HCT116 (cell line): Measurements from ENCODE around the genes TNK2, SLC51A and SMCO1.

- RRBS, result no CpG with 5 or more reads among the region's 14 CpGs
These were observed 28.6 kb upstream of the MUC20 start for GRCh38 chr3:195691888-195692924.

DNA sequence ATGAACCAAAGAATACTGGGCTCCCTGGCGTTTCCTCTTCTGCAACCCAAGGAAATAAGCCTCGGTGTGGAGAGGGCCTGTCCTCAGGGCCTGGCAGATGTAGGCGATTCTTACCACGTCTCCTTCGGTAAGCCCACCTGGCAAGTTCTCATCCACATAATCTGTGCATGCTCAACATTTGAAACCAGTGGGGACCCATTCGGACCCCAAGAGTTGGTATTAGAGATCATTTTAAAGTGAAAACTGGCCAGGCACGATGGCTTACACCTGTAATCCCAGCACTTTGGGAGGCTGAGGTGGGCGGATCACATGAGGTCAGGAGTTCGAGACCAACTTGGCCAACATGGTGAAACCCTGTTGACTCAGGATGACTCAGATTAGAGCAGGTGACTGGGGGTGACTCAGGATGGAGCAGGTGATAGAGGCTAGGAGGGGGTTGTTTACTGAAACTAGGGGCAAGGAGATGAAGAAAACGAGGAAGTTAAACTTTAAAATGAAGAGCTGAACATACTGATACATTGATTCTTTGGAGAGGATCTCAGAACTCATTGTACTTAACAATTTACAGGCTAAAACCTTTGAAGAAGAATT is 4.9 kb upstream of the MUC20 start:
- RRBS, result no CpG with 5 or more reads among the region's 10 CpGs

GRCh38 chr3:195892017-195892516 is 16.3 kb downstream of the TNK2 start:
- RRBS, result 95% methylated on average over 8 of the region's 21 CpGs

DNA sequence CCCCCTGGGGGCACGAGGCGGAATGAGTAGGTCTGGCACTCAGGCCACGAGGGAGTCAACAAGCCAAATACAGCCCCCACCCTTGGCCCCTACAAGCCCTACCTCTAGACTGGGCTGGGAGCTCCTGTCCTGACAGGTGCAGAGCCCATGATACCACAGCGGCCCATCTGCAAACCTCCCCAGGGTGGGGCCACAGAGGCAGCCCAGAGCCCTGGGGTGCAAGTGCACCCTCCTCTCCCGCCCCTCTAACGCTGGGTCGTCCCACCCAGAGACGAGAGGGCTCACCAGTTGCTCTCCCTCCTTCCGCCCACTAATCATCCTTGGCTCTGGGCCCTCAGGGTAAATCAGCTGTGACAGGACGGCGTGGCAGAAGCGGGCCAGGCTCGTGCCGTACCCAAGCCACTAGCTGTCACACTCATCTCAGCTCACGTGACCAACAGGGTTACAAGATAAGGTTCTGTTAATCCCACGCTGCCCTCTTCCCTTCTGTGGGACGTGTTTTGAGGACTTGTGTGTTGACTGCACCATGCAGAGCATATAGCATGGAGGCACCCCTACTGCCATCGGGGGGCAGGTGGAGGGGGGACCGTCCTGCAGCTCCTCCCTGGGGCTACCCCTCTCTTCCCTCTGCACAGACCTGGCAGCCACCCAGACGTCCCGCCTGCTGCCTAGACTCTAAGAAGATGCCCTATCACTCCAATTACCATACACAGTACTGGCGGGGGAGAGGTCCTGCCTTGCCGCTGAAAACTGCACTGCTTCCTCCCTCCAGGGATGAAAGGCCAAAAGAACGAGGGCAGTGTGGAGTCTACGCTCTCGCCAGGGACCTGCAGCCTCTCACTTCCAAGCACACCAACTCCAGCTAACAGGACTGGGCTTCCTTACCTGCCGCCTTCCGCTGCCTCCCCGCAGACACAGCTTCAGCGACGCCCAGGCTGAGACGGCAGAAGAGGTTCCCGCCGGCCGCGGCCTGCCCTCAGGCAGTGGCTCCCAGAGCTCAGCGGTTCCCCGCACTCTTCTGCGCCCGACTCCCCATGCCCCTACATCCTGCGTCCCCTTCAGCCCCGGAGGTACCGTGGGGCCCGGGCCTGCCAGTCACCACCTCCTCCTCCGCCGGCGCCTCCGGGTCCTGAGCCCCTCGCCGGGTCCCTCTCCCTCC is at the start of gene TNK2:
Gene TNK2, minus strand, starts transcription at position 952 of the 1,159 bp plus-strand sequence.
- RRBS, result 17% methylated on average over 1 of the region's 50 CpGs

- RRBS, result no CpG with 5 or more reads among the region's 13 CpGs
These were observed 35.5 kb upstream of the TNK2 start for GRCh38 chr3:195943705-195944464.

- RRBS, result no CpG with 5 or more reads among the region's 14 CpGs
These were observed 36.2 kb upstream of the TNK2 start for GRCh38 chr3:195944465-195945128.

DNA sequence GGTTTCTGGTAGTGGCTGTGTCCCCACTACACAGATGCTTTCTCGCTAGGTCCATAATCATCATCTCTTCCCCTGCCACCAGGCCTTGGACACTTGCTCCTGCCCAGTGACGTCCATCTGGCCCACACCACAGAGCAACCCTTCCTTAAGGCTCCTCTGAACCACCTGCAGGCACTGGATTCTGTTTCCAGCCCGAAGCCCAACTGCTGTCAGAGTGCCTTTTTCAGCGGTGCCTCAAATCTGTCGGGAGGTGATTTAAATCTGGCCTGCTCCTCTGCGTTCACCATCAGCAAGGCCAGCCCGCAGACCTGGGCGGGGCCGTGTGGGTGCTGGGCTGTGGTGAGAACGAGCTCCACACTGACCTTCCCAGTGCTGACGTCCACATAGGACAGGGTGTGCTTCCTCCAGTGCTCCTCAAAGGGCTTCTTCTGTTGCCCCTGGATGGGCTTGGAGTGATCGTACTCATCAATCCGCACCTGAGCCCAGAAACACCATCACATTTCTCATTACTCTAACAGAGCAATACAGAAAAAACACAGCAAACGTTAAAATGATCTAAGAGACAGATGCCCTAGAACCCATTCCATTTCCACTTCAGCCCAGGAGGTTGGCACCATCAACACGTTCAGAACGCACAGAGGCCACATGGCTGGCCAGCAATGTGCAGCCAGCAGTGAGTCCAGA is 56.9 kb upstream of the TNK2 start:
- RRBS, result no CpG with 5 or more reads among the region's 16 CpGs

- RRBS, result 2% methylated on average over 30 of the region's 79 CpGs
These were observed 656 bp downstream of the TFRC start for GRCh38 chr3:196080902-196081966.

DNA sequence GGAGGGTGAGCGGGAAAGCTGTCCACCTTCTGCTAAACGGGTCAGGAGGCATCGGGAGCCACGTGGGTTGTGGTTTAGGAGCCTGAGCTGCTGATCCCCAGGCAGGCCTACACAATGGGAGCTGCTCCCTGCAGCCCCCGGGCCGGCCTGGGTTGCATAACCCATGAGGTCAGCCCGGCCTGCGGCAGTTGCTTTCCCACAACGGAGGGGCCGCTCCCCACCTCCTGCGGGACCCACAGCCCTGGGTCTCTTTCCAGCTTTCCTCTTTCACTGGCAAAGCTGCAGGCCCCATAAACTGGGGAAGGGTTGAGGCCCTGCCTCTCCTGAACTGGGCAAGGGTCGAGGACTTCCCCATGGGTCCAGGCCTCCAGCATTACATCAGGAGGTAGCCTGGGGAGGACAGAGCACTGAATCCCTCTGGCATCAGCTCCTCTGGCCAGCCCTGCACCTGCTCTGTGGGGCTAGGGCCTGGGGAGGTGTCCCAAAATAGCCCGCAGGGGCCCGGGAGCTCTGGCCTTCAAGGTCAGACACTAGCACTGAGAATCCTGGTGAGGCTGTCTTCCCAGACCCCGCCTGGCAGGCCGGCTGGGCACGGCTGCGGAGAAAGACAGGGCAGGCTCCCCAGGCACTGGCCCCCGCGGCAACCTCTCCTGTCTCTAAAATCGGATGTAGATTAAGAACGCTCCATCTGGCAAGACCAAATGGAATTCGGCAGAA is 47.3 kb downstream of the ZDHHC19 start:
- RRBS, result 77% methylated on average over 3 of the region's 23 CpGs

DNA sequence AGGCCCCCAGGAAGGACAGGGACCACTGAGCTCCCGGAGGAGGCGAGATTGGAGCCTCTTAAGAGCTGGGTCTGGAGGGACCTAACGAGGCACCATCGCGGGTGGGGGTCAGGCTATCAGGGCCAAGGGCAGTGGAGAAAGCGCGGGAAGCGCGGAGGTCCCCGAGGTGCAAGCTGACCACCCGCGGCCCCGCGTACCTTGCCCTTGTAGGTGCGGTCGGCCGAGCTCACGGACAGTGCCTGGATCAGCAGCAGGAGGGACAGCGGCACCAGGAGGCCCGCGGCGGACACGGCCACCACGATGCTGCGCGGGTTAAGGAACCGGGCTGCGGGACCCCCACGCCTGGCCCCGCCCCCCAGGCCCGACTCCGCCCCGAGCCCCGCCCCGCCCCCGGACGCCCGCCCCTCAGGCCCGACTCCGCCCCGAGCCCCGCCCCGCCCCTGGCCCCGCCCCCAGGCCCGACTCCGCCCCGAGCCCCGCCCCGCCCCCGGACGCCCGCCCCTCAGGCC is 3.9 kb downstream of the ZDHHC19 start:
- RRBS, result 54% methylated on average over 4 of the region's 52 CpGs

- RRBS, result no CpG with 5 or more reads among the region's 19 CpGs
These were observed 3.5 kb downstream of the ZDHHC19 start for GRCh38 chr3:196207784-196208057.

- RRBS, result 71% methylated on average over 14 of the region's 43 CpGs
These were observed at the start of gene SLC51A for GRCh38 chr3:196216082-196217115. TSS of gene SLC51A (plus strand) at chr3:196216534.

DNA sequence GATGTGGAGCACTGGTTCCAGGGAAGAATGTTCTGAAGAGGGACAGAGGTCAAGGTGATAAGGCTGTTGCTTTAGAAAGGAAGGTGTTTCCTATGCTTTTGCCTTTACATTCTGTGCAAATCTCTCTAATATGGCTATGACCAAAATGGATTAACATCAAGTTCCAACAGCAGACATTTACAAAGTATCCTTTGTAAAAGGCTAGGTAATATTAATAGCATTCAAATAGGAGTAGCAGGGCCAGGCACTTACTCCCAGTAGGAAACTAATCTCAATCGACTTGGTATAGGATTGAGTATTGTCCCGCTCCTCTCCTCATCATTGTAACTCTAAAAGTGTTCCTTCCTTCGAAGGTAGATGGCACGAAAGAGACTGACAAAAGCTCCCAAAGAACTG is 21.2 kb downstream of the SLC51A start:
- RRBS, result no CpG with 5 or more reads among the region's 4 CpGs

DNA sequence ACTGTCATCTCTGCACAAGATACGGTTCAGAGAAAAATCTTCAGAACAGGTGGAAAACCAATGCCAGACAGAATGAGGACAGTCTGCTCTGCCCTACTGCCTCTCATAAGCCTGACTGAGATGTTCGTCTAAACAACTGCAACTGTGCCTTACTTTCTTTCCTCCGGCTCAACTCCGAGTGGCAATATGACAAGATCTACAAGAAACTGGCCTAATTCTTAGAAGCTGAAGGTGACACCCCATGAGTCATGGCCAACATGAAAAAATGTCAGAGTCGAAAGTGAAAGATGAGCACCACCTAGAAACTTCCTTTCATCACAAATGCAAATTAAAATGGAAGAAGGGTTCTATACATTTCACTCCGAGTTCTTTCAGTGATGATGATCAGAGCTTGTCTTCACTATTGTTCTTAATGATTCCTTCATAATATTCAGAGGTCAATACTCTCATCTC is 12.9 kb downstream of the PCYT1A start:
- RRBS, result no CpG with 5 or more reads among the region's 6 CpGs

DNA sequence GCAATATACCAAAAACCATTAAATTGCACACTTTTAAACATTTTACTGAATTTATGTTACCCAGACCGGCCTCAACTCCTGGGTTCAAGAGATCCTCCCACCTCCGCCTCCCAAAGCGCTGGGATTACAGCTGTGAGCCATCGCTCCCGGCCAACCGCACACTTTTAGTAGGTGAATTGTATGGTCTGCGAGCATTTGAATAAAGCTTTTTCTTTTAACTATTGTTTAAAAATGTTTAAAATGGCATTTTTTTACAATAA is 1.9 kb downstream of the RNF168 start:
- RRBS, result no CpG with 5 or more reads among the region's 7 CpGs

- RRBS, result no CpG with 5 or more reads among the region's 3 CpGs
These were observed at the start of gene SMCO1 for GRCh38 chr3:196515241-196515464. TSS of gene SMCO1 (minus strand) at chr3:196515346.

DNA sequence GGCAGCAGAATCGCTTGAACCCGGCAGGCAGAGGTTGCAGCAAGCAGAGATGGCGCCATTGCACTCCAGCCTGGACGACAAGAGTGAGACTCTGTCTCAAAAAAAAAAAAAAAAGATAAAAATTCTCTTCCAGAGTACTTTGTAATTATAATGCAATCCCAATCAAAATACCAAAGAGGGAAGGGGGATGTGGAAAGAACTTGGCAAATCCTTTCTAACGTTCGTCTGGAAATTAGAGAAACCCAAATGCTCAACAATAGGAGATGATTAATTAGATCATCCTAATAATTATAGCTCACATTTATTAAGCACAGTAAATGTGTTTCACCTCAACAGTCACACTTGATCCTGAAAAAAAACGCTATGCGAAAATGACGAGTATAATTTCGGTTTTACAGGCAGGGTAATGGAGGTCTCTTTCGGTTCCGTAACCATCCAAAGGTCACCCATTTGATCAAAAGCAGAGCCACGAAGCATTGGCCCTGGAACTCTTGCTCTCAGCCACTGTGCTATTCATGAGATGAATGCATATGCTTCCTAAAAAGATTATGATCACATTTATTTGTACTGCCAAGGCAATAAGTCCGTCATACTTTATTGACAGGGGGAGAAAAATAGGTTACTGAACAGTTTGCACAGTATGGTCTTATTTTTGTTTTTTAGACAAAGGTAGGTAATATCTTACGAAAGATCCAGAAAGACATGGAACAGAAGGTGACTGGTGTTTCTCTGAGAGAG is 18.3 kb downstream of the NRROS start:
- RRBS, result no CpG with 5 or more reads among the region's 15 CpGs

DNA sequence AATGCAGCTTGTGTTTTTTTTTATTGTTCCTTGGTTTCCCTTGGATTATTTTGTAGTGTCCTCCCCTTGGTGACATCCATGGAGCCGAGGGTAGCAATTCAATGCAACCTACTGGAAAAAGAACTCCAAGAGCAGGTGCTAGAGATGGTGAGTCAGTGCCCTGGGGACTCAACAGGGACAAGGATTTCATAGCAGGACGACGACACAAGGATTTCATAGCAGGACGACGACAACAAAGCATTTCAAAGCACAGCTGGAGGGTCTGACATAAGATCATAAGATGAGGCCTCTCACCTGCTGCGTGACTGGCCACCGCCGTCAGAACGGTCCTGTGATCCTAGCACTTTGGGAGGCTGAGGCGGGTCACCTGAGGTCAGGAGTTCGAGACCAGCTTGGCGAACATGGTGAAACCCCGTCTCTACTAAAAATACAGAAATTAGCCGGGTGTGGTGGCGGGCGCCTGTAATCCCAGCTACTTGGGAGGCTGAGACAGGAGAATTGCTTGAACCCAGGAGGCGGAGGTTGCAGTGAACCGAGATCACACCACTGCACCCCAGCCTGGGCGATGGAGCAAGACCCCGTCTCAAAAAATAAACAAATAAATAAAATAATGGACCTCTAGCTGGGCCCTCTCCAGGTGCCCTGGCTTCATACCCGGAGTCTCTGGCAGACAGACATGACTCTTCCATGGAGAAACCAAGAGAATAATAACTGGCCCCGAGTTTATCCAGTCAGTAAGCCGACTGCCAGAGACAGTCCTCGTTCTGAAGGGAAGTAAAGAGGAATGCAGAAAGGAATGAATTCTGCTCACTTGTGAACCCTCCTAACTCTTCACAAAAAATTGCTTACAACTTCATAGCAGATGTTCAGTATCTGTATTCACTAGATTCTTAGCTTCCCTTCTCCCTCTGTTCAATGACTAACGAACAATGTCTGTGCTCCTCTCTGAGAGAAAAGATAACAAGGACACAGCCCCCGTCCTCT is 22.8 kb downstream of the NRROS start:
- RRBS, result no CpG with 5 or more reads among the region's 26 CpGs

GRCh38 chr3:196782477-196783044 is 42.9 kb downstream of the PAK2 start:
- RRBS, result no CpG with 5 or more reads among the region's 5 CpGs

DNA sequence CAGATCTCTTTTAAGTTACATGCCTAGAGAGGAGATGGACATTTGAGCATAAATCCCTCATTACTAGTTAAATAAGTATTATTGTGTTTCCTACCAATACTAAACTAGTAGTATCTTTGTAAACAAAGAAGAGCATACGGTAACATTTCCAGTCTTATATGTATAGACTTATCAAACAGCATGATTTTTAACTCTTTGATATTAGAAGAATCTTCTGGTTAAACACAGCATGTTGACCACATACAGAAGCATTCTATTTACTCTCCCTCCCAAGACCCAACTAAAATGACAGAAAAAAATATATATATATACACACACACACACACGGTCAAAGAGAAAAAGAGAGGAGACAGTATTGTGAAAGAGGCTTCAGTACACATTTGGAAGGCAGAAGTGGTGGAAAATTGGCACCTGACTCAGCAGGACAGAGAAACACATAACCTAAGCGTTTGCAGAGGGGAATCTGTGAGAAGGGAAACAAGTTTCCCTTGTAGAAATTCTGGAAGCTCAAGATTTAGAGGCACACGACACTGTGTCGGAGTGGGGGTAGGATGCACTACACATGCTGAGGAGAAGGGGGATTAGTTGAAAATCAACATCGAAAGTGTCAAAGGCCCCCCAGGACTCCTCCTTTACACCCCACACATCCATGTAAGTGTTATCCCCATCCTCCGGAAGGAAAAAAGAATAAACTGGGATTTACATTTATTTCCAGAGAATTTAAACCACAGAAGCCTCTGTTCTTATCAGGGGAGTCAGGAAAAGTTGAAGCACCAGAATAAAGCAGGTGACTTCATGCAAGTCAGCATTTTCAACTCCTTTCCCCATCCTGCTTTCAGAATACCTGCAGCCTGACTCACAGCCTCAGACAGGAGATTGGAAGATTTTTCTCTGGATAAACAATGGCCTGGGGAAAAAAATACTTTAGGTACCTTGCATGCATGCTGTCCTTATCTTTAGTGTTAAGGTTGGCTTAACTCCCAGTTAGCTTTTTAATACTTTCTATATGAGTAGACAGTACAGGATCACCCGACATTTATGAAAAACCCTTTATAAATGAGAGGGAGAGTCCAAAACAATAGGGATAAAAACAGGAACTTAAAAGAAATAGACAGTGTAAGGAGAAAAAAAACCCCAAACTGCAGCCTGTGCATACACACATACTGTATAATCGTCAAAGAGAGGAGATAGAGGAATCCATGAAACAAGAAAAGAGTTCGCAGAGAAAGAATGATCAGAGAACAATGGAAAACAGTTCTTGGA is 53.3 kb downstream of the PAK2 start:
- RRBS, result no CpG with 5 or more reads among the region's 10 CpGs